ENCODE data around the genes SLC22A2 and PRKN.

GRCh38 chr6:160101694-160102014 is 20.0 kb upstream of the SLC22A1 start:
- PRO-cap, result no peak

DNA sequence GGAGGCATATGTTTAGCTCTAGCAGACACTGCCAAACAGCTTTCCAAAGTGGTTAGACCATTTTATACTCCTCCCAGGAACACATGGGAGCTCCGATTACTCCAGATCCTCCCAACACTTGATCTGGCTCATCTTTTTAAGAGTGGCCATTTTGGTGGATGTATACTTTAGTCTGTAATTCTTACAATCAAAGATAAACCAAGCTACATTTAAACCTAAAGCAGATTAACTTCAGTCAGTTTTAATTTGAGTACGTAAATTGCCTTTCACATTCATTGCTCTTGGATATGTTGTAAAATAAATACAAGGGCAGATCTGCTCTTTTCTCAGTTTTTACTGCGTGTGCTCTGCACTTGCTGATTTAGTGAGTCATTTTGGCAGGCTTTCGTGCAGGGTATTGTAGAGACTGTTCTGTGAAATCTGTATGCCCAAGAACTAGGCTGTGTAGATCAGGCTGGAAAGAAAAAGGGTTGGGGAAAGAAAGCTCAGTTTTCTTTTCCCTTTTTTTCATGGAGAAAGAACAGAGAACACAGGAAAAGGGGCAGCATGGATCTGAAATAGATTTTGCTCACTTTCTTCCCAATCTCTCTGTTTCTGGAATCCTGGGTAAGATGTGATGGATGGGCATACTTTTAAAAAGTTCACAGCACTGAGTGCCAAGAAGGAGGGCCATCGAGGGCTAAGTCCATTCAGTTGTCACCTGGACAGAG is 19.7 kb downstream of the SLC22A1 start:
- PRO-cap, result no peak

GRCh38 chr6:160147039-160147716 is 25.6 kb downstream of the SLC22A1 start:
- PRO-cap, result no peak

GRCh38 chr6:160162202-160162642 is 40.6 kb downstream of the SLC22A1 start:
- PRO-cap, result no peak

DNA sequence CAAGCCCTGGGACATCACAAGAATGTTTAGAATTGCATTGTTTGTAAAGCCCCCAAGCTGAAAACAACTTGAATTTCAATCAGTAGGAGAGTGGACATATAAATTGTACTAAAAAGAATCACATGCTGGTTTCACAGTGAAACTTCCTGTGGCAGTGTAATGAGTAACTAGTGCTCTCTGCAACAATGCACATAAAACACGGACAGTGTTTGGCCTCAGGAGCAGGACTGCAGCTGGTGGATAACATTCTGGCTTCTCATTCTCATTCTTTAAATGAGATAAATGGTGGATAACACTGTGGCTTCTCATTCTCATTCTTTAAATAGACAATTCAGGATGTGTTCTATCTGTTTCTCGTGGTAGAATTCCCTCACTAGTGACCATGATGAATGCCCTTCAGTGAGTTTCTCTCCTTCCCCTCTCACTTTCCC is 60.0 kb downstream of the SLC22A2 start:
- PRO-cap, result no peak

- PRO-cap, result no peak
Observed at GRCh38 chr6:160258707-160259248, at the start of gene SLC22A2. Gene SLC22A2, minus strand, starts transcription at chr6:160258821.

DNA sequence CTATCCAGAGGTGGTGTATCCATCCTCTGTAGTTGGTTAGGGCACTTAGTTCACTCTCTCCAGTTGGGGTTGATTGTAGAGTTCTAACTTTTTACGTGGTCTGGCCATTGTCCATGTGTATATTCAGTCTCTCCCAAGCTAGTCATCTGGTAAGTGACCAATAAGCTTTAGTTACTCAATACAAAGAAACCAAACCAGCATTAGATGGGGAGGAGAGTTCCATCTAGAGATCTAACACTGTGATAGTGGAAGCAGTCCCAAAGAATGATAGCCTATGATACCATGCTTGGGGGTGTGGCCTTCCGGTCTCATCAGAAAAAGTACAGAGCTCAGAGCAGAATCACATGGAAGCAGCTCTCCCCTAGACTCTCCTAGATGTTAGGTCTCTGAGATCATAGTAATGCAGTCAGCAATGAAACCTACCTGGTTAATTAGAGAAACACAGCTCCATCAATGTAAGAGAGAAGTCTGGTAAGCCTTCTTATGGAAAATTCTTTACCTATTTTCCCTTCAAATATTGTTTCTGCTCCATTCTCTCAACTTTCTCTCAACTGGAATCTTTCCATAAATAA is 13.7 kb upstream of the SLC22A2 start:
- PRO-cap, result no peak

GRCh38 chr6:160437728-160438511 is 89.7 kb downstream of the SLC22A3 start:
- PRO-cap, result no peak

- PRO-cap, result no peak
Observed at GRCh38 chr6:160444905-160445616, 96.9 kb downstream of the SLC22A3 start.

GRCh38 chr6:160791926-160792698 is 90.1 kb downstream of the PLG start:
- PRO-cap, result no peak

DNA sequence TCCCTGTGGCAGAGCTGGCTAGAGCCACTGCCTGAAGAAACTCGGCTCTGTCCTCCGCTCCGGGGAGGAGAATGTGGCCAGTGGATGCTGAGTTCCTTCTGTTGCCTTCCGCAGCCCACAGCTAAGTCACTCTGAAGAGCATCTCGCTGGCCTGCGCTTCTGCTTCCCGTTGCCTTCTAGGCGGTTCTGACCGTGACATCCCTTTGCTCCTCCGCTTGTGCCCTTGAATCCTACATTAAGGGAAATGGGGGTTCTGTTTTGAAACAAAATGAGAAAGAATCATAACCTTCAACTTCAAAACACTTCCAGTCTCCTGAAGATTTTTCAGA is 135.2 kb downstream of the PLG start:
- PRO-cap, result no peak

GRCh38 chr6:160930339-160931618 is 60.8 kb upstream of the MAP3K4 start:
- PRO-cap, result no peak

DNA sequence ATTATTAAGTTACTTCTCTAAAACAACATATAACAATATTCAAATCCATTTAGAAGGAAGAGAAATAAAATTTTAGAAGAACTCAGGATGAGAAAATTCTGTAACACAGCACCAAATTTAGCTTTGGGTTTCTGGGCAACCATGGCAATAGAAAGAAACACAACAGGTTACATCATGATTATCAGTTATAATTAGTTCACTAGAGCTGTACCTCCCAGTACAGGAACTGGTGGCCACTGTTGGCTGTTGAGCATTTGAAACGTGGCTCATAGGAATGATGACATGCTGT is 23.8 kb upstream of the MAP3K4 start:
- PRO-cap, result no peak

GRCh38 chr6:161011516-161012030 is 20.0 kb downstream of the MAP3K4 start:
- PRO-cap, result no peak

GRCh38 chr6:161029497-161030072 is 38.0 kb downstream of the MAP3K4 start:
- PRO-cap, result no peak

DNA sequence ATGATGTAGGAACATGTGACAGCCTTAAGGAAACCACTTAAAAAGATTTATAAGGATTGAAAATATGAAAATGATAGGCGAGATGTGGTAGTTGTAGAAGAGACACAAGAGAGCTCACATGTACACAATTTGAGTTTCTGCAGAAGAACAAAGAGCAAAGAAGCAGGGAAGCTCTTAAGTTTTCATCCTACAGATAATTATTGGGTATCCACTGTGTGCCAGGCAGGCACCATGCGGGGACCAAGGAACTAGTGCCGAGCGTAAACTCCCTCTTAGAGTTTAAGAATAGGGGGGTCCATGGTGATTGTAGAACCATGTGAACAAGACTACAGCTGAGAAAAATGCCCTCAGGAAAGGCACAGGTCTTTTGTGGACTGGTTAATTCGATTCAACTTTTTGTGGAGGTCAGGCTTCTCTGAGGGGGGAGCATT is 85.0 kb downstream of the MAP3K4 start:
- PRO-cap, result bidirectional peak, plus-strand start at position 76 of the sequence, minus-strand start outside the sequence

DNA sequence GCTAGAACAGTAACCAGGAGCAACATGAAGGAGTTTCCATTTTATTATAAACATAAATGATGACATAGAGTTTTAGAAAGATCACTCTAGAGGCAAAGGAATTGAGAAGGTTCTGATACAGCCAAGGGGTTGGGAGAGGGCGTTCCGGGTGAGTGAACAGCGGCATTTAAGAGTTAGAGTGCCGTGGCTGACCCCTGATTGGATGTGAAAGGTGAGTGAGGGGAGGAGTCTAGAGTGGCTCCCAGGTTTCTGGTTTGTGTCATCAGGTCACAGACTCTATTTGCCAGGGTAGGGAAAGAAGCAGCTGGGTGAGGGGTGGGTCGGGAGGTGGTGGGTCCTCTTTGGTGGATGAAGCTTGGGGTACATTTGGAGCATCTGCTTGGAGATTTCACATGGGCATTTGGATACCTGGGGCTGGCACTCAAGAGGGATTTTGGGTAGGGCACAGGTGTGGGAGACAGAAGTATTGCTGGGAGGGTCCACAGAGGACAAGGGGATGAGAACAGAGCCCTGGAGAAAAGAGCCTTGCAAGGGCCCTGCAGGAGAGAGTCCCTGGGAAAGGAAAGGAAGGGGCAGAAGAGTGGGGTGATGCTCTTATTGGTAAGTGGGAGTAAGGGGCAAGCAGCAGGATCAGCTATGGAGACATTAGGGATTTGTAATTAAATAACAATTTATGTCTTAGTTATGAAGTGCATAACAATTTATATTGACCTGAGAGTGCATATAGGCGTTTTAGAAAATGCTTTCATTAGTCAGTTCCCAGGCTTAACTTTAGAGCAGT is 124.5 kb downstream of the MAP3K4 start:
- PRO-cap, result no peak

- PRO-cap, result no peak
Observed at GRCh38 chr6:161168275-161169035, 105.4 kb downstream of the AGPAT4 start.

DNA sequence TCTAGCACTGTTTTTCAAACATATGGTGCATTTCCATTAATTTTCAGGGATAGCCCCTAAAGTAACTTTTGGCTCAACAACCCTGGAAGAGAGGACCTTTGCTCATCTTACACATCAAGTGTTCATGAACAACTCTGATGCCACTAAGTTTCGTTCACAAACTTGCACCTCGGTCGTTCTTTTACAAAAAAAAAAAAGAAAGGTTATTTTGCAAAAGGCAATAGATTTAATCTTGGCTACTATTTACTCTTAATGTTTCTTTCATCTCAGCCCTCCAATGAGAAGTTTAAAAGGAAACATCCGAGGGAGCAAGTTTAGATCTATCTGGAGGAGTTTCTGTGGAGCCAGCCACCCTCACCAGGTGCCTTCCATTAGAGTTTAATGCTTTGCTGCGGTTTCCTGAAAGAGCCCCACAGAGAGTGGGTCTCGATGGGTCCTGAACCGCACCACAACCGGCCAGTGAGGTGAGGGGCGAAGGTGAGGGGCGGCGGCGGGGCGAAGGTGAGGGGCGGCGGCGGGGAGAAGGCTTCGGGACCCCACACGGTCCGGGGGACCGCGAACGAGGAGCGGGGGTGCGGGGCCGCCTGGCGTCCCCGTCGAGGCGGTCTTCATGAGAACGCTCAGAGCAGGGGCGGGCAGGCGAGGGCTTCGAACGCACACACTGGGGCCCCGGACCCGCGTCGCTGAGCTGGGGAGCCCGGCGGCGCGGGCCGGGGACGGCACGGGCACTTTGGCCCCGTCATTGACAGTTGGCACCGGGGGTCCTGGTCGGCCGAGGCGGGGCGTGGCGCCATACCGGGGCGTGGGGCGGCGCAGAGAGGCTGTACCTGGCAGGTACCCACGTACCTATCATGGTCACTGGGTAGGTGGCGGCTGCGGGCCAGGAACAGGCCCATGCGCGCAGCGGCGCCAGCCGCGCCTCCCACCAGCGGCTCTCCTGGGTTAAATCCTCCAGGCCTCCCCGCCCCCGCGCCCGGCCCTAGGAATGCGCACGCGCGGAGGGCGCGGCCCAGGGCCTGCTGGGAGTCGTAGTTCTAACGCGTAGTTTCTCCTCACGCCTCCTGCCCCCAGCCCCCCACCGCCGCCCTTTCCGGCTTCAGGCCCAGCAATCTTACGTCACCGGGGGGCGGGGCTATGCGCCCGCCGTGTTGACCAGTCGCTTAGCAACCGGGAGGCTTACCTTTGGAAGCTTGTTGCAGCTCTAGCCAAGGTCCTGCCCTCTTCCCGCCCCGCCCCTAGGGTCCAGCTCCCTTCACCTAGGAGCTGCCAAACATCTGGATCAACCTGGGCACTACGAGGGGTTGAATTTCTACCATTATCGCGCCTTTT is at the start of gene PRKN:
Gene PRKN (minus strand): TSS at position 951 of the 1,329 bp plus-strand sequence.
- PRO-cap, result bidirectional peak, plus-strand start at position 1,116 of the sequence, minus-strand start at position 950 of the sequence

GRCh38 chr6:162899331-162899739 is 171.6 kb downstream of the PACRG start:
- PRO-cap, result no peak